ENCODE measurements around a stretch of chr20.

- CAGE, long polyA plus RNA = no peak
- RRBS = no CpG with 5 or more reads among the region's 5 CpGs
Observed at GRCh38 chr20:3798158-3798494, 2.0 kb downstream of the CDC25B start.

DNA sequence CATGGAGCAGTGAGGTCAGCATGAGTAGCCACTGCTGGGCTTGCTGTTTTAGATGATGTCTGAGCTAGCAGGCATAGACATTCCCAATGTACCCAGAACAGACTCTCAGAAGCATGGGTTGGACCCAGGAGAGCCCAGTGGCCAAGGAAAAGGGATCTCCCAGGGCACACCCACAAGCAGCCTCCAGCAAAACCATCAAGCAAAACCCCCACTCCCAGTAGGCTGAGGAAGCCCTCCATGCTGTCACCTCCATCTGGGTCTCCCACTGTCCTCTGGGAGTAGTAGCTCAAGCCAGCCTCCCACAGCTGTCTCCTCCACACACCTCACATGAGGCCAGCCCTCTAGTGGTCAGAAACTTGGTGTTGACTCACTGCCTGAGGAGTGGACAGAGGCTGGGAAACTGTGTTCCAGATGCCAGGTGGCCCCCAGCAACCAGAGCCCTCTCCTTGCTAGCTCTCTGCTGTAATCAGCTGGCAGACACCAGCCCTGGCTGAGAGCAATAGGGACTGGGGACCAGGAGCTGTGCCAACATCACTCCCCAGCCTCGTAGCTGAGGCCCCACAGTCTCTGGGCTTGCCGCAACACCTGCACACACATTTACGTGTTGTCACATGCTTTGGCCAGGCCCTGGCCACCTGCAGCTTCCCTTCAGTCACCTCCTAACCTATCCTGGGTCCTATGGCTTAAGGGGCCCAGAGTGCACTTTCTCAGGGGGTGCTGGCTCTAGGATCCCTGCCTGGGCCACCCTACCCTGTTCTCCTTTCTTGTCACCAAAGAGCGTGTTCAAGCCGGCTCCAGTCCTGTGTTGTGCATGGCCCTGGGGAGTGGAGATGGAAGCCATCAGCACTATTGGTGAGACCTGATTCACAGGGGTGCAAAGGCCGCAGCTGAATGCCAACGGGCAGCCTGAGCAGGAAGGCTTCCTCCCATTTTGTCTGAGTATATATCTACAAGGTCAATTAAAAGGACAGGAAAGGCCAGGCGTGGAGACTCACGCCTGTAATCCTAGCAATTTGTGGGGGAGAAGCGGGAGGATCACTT, 1.8 kb upstream of the AP5S1 start:
- CAGE, long polyA plus RNA = no peak
- RRBS = no CpG with 5 or more reads among the region's 10 CpGs

DNA sequence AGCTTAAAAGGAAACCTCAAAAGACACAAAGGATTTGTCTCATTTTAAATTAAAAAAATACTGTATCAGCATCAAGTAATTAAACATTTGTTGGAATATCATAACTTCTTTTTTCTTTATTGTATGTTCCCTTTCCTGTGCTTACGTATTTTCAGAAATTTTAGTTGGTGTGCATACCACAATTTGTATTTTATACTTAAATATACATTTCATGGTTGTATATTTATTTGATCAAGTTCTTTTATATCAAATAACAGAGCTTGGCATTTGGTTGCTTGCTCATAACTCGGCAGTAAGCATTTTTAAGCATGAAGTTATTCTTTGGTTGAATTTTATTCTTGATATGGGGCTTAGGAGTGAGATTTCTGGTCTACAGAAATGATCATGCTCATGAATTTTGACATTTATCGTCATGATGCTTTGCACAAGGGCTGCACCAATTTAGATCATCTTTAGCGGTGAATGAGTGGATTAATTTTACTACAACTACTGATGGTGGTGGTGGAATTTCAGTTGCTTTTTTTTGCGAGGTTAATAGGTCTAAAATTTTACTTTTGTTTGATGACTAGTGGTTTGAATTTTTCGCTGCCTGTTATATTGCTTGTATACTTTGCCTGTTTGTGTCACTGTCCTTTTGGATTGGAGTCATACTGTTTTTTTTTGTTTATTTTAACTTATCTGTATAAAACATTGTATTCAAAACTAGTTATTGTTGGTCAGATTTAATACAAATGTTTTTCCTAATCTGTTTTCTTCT, 28.7 kb downstream of the PANK2 start:
- CAGE, long polyA plus RNA = no peak
- RRBS = no CpG with 5 or more reads among the region's 6 CpGs

DNA sequence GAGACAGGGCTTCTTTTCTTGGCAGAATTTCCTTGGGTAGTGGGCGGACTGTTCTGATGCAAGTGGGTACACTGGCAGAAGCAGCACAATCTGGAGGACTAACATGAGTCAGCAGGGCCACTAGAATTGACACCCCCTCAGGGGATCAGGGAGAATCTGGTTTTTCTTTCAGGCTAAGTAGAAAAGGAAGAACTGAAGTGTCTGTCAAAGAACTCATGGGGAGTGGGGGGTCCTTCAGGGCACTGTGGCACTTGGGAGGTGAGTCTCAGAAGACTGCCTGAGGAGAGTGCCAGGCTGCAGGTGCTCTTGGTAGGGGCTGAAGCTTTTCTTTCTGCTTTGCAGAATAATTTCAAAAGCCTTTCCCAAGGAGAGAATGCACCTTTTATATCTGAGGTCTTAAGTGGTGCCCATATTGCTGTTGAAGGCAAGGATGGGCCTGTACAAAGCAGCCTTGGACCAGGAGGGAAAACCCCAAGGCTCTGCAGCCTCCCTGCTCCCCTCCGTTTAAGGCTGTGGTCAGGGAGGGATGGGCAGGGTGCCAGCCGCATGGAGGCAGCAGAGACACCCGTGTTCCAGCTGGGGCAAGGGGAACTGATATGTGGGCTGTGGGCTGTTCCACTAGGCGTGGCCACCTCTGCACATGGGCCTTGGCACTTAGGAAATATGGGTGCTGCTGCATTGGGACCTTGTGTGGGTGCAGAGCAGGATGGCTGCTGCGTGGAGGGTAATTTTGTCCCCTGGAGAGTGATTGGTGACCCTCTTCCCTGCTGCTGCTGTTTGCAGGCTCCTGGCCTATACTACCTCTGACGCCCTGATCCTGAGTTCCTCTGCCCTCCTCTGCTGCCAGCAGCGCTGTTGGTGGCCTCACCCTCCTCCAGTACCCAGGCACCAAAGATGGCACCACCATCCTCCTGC, 35.0 kb downstream of the PANK2 start:
- CAGE, long polyA plus RNA = no peak
- RRBS = no CpG with 5 or more reads among the region's 8 CpGs

GRCh38 chr20:3930510-3931602, 41.7 kb downstream of the PANK2 start:
- CAGE, long polyA plus RNA = no peak
- RRBS = no CpG with 5 or more reads among the region's 12 CpGs

DNA sequence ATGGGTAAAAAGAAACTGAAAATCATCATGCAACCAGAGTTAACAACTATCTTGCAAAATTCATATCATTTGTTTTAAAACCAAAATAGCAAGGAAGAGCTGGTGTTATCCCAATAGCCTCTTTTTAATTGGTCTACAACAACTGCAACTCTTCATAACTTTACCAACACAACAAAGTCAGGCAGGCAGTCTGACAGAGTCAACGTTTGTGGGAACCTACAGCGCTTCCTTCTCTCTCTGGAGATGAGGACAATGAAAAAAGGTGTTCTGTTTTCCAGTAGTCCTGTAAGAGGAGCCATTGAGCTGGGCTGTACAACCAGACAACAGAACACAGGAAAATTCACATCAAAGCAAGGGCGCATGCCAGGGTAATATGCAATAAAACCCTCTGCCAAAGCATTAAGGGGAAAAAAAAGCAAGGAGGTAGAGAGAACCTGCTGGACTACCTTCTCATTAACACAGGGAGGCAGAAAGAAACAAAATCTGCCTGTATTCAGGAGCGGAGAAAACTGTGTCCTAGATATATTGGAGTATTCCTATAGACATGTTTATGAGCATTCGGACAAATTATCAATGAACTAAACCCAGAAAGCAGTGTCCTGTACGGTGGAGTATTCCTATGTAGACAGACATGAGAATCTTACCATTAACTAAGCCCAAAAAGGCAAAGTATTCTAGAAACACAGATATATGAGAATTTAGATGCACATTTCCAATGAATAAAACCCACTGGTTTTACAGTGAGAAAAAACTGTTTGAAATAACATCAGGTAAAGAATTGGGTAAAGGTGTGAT, 1.3 kb downstream of the RNF24 start:
- CAGE, long polyA plus RNA = no peak
- RRBS = no CpG with 5 or more reads among the region's 6 CpGs

DNA sequence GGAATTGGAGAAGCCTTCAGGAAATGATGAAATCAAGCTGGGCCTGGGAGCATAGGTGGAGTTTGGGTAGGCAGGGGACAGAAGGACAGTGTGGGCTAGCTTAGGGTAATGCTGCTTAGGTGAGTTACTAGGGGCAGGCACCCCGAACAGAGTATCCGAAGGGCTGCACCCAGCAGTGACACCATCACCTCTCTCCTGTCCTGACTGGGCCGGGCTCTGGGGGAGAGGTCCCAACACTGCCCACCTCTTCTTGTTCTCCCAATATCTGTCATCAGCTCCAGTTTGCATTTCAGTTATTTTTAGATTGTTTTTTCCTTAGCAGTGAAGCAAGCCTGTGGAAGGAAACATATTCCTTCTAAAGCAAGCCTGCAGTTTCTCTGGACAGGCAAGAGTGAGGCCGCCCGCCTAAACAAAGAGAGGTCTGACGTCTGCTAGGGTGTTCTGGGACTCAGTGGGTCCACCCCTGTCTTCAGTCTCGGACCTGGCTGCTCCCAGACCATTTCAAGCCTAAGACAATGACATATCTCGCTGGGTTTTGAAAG, 36.6 kb upstream of the RNF24 start:
- CAGE, long polyA plus RNA = no peak
- RRBS = no CpG with 5 or more reads among the region's 8 CpGs

GRCh38 chr20:4064130-4065114, 49.1 kb upstream of the RNF24 start:
- CAGE, long polyA plus RNA = no peak
- RRBS = no CpG with 5 or more reads among the region's 15 CpGs

DNA sequence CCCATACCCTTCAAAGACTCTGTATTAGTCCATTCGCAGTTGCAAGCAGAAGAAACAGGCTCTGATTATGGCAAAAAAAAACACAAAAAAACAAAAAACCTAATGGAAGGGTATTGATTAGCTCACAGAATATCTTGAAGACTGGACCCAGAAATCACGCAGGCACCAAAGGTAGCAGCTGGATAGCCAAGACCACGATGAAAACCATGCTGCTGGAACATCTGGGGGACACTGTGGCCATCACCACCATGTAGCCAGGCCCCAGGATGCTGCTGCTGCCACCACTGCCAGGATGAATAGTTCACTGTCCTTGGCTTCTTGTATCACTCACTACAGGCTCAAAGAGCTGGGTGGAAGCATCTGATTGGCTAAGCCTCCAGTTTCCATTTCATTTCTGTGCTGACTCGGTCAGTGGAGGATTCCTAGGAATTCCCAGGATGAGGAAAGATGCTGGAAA, 58.0 kb upstream of the SMOX start:
- CAGE, long polyA plus RNA = no peak
- RRBS = no CpG with 5 or more reads among the region's 4 CpGs

- CAGE, long polyA plus RNA = no peak
- RRBS = no CpG with 5 or more reads among the region's 5 CpGs
Observed at GRCh38 chr20:4135424-4136015, 13.1 kb upstream of the SMOX start.

DNA sequence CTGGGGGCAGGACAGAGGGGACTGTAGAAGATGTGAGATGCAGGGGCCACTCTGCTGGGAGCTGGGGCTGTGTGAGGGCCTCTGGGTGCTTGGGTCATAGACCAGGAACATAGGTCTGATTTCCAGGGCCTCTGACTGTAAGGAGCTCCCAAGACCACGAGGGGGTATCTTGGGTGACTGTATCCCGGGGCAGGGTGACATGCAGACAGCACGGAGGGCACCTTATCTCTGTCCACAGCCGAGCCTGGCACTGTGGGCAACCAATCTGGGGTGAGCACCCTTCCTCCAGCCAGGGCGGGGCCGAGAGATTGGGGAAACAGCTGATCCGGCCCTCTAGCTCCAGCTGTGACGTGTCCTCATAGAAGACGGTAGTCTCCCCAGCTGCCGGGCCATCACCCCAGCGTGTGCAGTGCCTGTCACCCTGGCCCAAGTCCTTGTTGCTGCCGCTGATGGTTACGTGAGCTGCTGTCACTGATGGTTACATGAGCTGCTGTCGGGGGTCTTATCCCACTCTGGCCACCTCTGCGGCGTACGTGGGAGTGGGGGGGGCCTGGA, 6.3 kb downstream of the SMOX start:
- CAGE, long polyA plus RNA = no peak
- RRBS = 94% methylated on average over 4 of the region's 17 CpGs

- CAGE, long polyA plus RNA = no peak
- RRBS = 73% methylated on average over 3 of the region's 30 CpGs
Observed at GRCh38 chr20:4161712-4162616, 13.3 kb downstream of the SMOX start.

DNA sequence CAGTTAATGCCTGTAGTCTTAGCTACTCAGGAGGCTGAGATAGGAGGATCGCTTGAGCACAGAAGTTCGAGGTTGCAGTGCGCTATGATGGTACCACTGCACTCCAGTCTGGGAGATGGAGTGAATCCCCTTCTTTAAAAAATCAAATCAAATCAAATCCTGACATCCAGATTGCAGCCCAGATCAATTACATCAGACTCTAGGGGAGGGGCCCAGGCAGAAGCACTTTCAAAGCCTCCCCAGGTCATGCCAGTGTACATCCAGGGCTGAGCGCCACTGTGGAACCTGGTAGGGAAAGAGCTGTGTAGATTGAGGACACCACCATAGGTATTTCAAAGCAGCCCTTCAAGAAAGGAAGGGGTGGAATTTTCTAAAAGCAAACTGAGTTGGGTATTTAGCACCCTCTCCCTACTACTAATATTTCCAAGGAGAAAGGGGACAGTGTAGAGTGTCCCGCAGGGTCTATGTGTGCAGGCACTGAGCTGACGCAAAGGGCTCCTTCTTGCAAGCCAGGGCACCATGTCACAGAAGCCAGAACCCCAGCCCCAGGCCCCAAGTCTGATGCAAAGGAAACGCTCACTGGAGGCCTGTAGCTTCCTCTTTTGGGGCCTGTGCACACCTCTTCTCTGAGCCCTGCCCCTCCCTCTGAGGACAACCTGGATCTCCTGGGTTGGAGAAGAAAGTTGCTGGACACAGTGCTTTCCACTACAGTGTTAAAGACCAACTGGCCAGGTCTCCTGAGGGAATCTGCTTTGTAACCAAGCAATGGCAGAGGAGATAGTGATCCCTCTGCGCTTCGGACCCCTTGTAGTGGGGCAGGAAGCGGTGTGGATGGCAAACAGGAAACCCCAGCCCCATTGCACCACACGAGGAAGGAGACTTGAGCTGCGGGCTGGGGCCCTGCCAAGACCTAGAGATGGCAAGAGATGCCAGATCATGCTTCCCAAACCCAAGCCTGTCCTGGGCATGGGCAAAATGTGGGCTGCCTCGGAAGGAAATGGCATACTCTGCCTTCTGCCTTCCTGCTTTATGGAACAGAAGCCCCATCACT, 11.9 kb downstream of the RASSF2 start:
- CAGE, long polyA plus RNA = no peak
- RRBS = no CpG with 5 or more reads among the region's 13 CpGs

- CAGE, long polyA plus RNA = no peak
- RRBS = 77% methylated on average over 8 of the region's 14 CpGs
Observed at GRCh38 chr20:4855560-4855959, 32.2 kb upstream of the RASSF2 start.

DNA sequence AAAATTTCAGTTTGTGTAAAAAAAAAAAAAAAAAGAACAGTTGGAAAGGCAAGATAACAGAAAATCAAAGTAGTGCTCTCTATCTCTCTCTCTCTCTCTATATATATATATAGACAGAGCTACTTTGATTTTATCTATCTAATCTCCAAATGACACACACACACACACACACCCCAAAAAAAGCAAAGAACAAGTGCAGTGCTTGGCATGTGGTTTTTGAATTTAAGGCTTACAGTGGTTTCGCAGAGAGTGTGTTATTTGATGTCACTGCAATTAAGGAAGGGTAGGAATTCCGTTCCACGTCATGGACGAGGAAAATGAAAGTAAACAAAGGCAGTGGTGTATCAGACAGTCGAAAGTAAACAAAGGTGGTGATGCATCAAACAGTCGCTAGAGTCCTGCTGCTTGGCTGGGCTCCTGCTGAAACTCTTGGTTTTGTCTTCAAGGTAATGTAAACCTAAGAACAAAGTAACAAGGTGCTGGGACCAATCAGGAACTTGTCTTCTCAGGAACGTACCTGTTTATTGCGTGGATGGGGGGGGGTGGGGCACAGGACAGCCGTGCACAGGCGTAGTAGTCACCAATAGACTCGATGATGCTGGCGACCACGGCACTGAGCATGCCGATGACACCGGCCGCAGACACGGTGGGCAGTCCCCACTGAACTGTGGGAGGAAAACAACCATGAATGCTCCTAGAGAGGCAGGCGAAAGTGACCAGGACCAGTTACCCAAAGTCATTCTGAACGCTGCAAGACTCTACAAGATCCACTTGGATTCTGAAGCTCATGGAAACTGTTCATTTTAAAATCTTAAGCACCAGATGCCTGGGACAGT, 46.2 kb upstream of the RASSF2 start:
- CAGE, long polyA plus RNA = no peak
- RRBS = no CpG with 5 or more reads among the region's 19 CpGs

DNA sequence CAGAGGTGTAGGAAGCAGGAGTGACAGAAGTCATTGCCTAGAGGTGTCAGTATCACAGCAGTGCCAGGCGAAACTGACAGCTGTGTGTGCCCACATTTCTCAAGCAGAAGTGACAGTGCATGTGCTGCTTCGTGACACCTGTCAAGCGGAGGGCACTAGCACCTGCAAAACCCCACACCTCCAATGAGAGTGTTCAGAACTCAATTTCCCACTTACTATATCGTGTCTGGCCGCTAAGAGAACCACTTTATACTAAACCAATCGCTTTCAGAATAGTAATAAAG, 82.8 kb downstream of the SLC23A2 start:
- CAGE, long polyA plus RNA = no peak
- RRBS = no CpG with 5 or more reads among the region's 6 CpGs

DNA sequence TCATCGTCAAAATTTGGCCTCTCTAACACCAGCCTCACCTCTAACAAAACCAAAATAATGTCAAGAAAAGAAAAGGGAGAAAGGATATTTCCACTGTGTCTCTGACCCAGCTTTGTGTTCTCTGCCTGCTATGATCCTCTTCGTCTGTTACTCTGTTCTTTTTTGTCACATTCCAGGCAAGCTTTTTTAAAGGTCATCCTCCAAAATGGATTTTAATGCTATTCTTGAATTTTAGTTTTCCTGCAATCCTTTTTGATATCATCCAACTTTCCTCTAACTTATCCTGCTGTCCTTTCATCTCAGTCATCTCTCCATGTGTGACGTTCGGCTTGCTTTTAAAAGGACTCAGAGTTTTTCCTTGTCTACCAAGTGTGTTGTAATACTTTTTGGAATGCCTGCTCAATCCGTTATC, 48.7 kb upstream of the SLC23A2 start:
- CAGE, long polyA plus RNA = no peak
- RRBS = no CpG with 5 or more reads among the region's 5 CpGs

- CAGE, long polyA plus RNA = no peak
- RRBS = no CpG with 5 or more reads among the region's 18 CpGs
Observed at GRCh38 chr20:5118567-5119084, 1.1 kb downstream of the PCNA start.

- CAGE, long polyA plus RNA = no peak
- RRBS = no CpG with 5 or more reads among the region's 3 CpGs
Observed at GRCh38 chr20:5159889-5160373, 33.1 kb downstream of the CDS2 start.

DNA sequence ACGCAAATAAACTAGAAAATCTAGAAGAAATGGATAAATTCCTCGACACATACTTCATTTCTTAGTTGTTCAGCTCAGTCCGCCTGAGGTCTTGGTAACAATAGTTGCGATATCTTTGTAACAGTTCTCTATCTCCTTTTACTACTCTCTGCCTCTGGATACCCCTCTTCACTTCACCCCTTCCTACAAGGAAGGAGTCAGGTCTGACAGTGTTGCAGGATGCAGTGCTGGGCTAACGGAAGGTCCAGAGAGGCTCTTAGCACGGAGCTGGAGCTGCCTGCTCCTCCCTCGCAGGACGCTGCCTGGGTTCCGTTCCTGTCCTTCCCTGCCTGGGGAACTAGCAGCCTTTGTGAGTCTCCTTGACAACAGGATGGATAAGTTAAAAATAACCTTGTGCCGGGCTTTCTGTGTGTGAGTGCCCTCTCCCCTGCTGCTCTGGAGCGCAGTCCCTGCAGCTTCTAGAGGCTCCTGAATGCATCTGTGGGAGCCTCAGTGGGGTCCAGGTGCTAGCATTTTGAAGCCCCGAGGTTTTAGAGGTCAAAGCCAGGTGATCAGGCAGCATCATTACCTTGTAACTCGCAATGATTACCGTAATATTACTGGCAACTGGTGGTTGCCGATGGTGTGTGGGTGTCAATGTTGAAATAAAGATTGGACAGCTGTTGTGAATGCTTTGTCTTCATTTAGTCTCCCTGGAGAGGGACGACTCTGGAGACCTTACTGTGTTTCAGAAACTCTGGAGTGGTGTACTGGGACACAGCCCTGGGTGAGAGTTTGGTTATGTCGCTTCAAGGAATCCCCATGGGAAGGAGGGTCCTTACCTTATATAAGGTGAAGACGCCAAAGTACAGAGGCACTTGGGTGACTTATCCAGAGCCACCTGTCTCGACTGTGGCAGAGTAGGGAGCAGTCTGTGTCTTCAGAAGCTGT, 44.4 kb downstream of the CDS2 start:
- CAGE, long polyA plus RNA = no peak
- RRBS = no CpG with 5 or more reads among the region's 19 CpGs

Data from osteoblast (primary cell).